Endothelial cell (in vitro differentiated cells): ENCODE measurements around a stretch of chr10.

DNA sequence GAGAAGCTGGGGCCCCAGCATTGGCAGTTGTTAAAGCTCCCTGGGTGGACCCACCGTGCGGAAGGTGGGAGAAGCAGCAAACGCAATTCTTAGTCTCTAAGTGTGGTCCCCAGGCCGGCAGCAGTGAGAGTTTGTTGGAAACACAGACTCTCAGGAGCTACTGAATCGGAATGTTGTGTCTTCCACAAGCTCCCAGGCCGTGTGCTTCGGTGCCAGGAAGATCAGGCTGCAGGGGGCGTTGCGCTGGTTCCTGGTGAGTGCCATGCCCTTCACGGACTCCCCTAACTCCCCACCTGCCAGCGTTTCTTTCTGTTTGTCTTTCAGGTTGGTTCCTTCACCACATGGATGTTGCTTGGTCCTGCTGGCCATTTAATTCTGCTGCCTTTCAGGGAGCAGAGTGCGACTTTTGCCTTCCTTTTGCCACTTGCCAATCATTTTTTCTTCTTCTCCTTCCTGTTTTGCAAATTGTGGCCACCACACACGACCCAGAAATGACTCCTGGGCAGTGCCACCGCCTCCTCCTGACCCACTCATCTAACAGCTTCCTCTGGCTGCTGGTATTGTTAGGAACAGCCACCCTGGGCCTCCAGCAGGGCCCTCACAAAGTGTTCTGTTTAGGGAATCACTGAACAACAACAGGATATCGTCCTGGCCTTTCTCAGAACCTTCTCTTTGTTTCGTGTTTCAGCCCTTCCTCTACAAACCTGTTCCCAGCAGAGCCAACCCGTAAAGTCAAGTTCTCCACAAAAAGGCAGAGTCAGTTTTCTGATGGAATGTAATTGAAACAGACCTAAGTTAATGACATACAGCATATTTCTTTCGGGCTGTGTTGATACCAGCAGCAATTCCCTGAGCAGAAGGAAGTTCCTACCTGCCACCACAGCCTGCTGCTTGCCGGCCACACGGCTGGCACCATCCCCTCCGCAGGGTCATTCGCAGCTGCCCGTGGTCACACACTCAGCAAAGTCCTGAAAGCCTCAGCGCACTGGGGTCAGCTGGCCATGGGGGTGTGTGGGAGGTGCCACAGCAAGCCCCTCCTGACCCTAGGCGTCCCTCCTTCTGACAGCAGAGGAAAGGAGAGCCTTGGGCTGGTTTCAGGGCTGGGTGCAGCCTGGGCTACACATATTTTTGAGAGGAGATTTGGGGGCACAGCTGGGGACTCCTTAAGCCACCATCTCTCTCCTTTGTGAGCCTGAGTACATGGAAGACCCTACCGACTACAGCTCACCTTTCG is 91.6 kb upstream of the PITRM1 start:
- PRO-cap, result bidirectional peak, plus-strand start at position 695 of the sequence, minus-strand start at position 549 of the sequence; bidirectional peak, plus-strand start at position 932 of the sequence, minus-strand start at position 937 of the sequence; bidirectional peak, plus-strand start at position 1,068 of the sequence, minus-strand start at position 1,061 of the sequence

DNA sequence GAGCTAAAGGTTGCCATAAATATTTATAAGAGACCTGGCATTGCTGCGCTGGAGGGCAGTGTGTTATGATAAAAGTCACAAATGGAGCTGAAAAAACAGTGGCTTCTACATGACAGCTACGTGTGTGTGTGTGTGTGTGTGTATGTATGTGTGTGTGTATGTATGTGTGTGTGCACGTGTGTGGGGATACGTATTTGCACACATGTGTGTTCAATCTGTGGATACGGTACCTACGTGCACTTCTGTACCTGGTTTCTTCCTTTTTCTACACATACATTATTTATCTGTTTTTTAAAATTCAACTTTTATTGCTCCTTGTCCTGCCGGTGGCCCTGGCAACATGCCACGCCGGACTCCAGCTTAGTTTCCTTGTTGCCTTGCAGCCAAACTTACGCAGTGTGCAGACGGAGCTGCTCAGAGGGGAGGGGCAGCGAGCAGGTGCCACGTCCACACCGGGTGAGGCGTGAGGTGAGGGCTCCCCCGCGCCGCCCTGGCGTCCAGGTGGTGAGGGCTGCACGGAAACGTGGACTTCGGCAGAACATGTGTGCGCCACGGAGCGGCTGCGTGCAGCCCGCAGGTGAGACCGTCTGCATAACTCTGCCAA is 115.3 kb upstream of the PITRM1 start:
- PRO-cap, result no peak

DNA sequence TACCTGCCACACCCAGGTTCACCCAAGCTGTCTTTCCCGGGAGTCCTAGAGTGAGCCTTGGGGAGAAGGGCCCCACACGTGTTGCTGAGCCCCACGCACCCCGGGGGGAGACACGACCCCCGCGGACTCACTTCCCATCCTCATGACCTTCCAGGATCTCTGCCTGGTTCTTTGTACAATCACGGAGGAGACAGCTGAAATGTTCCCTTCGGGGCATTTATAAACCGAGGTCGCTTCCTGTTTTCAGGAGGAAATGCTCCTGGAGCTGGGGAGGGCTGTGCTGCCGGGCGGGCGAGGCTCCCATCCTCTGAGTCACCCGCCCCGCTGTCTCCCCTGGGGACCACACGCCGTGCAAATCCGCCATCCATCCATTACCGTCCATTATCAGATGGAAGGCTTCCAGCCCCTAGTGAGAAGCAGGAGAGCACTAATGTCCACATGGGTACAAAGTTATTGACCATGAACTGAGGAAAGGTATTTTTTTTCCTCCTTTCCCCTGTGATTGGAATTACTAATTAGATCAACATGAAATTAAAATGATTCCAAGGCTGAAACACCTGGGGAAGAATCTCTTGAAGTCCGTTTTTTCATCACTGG is 251.9 kb upstream of the PITRM1 start:
- PRO-cap, result no peak

- PRO-cap, result no peak
These were observed 300.8 kb downstream of the KLF6 start for GRCh38 chr10:3484222-3484560.

DNA sequence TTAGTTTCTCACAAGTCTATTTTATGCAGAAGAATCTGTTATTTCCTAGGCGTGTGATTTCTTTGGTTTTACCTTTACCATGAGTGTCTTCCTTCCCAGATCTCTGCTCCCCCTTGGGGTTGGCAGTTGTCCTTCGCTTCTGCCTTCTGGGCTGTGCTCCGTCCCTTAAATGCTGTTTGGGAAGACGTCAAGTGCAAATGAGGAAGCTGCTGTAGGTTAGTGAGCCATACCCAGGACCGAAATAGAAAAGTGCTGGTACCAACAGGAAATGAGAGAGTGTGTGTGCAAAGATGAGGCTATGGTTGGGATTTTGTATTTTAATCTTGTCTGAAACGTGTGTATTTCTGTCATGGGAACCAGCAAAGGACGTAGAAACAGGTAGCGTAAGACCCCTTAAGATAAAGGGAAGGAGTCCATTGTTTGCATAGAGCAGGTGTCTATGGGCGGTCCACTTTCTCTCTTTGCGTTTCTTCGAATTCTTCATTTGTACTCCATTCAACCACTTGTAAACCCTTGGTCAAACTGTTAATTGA is 299.7 kb downstream of the KLF6 start:
- PRO-cap, result no peak

DNA sequence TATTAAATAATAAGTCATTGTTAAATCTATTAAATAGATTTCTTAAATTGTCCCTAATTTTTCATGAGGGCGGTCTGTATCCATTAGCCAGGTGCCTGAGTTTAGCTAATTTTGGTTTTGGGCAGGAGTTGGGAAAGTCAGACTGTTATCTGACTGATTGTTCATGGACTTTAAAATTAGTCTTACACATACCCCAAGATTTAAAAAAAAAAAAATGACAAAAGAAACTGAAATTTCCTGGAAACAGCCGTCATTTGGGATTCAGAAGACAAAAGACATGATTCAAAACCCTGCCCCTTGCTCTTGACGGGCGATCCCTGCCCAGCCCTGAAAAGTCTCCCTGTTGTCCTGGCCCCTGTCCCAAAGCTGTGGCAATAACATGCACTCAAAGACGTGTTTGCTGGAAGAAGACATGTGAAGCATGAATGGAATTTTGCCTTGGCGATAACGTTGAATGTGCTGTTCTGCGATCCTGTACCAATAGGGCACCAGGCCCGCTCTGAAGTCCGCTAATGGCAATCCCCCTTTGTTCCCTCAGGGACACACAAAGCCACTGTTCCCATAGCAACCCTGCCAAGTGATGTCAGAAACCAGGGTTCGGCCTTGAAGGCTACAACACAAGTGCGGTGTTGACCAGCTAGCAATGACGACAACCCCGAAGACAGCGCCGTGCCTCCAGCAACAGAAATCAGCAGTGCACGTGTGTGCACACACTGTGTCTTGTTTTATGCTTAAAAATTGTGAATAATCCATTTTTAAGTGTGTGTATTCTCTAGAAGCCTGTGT is 284.7 kb downstream of the KLF6 start:
- PRO-cap, result bidirectional peak, plus-strand start at position 646 of the sequence, minus-strand start at position 501 of the sequence

DNA sequence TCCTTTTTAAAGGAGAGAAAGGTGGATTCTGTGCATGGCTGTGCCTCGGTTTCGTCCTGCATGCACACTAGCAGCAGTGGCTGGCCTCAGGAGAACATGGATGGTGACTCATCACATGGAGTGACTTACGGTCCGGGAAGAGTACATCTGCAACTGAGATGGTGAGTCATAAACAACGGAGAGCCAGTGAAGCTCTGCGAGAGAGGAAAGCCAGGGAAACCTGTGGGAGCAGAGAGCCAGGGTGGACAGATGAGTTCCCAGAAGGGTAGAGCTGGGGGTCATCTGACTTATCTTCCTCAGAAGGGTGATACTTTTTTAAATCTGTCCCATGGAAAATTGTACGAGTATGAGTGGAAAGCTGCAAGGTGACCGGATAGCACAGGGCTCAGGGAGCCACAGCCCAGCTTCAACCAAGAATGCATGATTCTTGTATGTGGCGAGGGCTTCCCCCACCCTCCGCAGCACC is 259.1 kb downstream of the KLF6 start:
- PRO-cap, result no peak

GRCh38 chr10:3761223-3761639 is 23.8 kb downstream of the KLF6 start:
- PRO-cap, result no peak

DNA sequence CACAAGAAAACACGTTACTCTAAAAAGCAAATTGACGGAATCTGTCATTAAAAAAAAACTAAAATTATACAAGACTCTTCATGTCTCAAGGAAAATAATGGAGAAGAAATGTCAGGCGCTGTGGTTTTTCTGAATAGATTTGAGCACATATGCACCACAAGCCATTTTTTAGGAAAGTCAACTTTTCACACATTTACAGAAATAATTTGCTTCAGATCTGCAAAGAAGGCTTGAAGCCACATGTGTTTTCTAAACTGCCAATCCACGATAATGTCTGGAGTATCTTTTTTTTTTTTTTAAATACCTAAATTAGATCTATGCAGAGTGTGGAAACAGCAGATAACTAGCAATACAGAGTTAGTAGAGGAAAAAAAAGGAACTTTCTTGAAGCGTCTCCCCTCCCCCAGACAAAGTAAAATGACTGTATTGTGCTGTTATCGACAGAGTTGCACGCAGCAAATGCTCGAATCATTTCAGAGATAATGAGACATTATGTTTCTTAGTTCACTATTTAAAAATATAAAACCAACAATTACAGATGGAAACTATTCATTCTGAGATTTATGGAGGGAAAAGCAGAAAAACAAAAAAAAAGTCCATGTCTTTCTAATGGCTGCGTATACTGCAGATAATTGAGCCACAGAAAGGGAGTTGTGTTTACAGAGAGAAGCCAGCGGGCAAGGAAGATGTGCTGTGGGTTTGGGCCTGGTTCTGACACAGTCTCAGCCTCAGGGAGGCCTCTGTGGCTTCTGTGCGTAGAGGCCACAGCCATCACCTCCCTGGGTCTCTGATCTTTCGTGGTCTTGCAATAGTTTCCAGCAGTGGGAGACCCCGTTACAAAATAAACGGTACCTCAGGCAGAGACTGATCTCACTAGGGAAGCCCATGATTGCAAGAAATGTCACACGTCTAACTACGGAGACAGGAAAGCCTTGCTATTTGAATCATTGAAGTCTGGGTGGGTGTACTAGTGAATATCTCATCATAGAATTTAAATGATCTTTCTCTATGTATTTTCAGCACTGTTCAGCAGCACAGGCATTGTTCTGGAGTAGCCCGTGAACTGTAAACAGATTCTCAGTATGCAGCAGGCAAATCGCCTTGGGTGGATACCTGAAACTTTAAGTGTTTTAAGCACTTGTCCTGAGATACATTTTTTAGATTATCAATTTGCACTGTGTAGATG is 19.1 kb upstream of the KLF6 start:
- PRO-cap, result no peak

DNA sequence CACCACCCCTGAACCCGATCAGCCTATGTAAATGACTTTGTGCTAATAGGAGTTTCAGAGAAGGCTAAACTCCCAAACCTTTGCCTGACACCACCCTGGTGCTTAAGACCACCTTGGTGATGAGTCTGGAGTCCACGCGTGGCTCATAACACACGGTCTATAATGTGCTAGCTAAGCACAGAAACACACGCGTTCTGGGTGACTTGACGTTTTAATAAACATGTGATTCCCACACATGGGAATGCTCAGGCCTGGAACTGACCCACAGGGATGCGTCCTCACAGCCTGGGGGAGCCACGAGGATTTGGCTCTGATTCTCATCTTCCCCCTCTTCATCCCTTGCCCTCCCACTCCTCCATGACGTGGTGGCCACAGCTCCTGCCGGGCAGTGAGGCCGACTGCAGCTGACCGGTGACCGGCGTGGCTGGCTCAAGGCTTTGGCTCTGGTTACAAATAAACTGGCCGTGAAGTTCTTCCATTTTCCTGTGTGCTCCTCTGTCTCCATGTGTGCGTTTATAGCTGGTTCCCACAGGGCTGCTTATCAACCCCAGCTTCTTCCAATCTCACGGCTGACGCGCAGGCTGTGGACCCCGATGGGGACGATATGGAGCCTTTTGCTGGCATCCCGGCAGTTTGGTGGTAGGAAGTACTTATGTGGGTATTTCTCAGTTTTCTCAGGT is 40.9 kb upstream of the KLF6 start:
- PRO-cap, result no peak

- PRO-cap, result no peak
These were observed 42.2 kb upstream of the KLF6 start for GRCh38 chr10:3827243-3827569.

DNA sequence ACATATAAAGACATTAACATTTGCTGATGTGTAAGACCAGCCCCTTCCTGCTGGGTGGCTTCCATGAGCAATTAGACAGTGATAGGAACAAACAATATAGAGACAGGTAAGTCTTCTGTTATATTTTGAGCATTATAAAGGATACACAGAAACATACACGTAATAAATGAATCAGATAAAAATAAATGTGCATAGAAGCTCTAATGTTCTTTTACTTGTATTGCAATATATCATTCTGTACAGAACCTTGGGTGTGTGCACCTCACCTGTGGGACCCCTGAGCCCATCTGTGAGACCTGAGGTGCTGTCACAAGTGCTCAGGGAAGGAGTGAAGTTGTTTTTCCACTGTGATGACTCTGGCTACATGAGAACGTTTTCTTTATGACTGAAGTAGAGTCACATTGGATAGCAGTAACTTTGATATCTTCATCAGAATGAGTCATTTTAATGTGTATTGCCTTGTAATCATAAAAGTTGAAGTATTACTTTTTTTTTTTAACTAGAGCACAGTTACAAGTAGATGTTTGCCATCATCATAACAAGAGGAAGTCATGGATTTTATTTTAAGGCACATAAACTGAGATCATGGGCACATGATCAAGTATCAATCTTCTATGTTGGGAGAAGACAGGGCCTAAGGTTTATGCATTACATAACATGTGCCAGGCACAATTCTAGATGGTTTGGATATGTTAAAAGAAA is 82.4 kb upstream of the KLF6 start:
- PRO-cap, result no peak

DNA sequence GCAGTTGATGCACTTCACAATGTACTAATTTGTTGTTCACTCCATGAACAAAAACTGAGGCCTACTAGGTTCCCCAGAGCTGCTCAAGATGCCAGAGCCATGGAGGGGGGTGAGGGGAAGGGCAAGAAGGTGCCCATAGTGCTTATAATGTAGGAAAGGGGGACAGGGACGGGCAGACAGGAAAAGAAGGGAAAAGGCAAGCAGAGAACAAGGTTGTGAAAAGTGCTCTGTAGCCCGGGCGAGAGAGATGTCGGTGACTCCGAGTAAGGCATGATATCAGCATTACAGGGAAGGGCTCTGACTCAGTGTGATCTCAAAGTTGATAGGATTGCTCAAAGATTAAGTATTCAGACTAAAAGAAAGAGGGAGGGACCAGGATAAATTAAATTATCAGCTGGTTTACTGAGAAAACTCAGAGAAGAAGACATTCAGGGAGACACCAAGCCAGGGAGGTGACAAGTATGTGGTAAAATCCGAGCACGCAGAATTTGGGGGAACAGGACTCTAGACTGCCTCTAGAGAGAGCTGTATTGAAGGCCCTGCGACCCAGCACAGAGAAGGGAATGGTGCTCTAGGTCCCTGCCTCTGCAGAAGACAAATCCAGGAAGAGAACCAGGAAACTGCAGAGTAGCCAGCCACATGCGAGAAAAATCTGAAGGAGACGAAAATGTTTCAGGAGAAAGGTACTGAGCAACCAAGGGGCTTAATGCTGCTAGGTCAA is 157.7 kb upstream of the KLF6 start:
- PRO-cap, result bidirectional peak, plus-strand start at position 655 of the sequence, minus-strand start at position 565 of the sequence

GRCh38 chr10:3991961-3992317 is 206.9 kb upstream of the KLF6 start:
- PRO-cap, result no peak

- PRO-cap, result no peak
These were observed 434.5 kb upstream of the AKR1E2 start for GRCh38 chr10:4391552-4391952.

DNA sequence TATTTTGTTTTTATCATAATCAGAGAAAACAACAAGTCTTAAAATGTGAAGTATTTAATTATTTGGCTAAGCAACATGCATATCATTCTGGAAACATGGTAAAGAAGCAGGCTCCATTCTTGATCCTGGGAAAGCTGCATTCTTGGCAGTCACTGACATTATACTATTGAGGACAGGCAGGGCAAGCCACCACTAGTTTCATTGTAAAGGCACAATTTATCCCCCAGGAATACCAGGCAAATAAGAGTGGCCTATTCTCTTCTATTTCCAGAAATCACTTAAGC is 153.8 kb upstream of the AKR1E2 start:
- PRO-cap, result no peak

DNA sequence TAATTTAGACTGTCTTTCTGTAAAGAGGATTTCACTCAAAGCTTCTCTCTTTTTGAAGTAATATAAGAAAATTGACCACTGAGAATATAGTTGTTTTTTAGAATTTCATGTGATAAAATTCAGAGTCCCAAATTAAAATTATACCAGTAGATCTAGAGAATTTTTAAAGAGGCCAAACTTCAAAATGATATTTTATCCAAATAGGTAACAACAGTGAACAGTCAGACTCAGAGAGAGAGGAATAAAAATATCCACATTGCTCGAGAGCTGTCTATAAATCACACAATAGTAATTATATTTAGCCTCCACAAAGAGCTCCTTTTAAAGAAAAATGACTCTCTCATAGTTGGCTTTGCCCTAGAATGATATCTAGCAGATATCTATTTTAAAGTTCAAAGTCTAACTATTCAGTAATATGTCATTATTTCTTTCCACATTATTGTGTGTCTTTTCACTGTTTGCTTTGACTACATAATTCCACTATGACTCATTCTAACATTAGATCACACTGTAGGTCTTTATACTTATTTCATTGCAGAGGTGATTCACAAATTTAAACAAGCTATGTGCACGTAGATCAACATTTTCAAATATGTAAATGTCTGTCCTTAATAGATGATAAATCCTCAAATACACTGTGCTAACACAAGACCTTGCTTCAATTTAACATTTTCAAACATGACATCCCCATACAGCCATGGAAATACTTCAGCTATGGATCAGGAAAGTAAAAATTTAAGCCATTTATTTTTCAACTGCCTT is 100.1 kb upstream of the AKR1E2 start:
- PRO-cap, result no peak

DNA sequence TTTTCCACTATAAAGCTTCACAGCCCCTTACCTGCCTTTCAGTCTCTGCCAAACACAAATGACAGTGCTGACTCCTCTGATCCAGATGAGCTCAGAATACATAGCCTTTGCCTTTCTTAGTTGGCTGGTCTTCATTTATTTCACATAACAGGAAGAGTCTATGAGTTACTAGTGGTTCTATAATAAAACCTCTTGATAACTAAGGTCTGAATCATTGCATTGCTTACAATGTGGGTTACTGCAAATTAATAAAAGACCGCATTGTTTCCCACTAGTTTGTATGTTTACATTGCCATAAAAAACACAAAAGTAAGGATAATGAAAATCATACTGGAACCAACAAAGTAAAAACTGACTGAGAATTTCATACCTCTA is 62.1 kb upstream of the AKR1E2 start:
- PRO-cap, result no peak

- PRO-cap, result bidirectional peak, plus-strand start at chr10:4826701, minus-strand start at chr10:4826625
These were observed 574 bp downstream of the AKR1E2 start for GRCh38 chr10:4826411-4827151.

DNA sequence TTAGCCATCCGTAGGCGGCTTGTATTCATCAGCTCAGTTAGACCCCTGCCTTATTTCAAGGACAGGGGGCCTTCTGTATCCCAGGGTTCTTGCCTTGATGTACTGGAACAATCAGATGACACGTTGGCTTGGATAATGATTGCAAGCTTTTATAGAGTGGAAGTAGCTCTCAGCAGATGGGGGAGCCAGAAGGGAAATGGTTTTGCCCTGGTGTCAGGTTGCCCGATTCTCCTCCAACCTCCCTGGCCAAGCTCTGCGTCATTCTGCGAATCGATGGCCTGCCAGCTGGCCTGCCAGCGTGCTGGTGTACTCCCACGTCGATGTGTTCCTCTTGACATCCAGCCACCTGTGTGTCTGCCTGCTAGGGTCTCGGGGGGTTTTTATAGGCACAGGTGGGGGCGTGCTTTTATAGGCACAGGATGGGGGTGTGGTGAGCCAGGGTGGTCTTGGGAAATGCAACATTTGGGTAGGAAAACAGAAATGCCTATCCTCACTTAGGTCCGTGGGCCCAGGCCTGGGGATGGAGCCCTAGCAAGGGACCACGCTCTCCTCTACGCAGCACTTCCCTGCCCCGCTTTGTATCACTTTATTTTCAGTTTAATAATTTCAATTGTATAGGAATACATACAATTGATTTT is 4.6 kb downstream of the NET1 start:
- PRO-cap, result bidirectional peak, plus-strand start at position 261 of the sequence, minus-strand start at position 134 of the sequence; unidirectional peak, minus-strand start at position 356 of the sequence